Trachea (tissue), 1 donor: ENCODE measurements around a stretch of chr19.

DNA sequence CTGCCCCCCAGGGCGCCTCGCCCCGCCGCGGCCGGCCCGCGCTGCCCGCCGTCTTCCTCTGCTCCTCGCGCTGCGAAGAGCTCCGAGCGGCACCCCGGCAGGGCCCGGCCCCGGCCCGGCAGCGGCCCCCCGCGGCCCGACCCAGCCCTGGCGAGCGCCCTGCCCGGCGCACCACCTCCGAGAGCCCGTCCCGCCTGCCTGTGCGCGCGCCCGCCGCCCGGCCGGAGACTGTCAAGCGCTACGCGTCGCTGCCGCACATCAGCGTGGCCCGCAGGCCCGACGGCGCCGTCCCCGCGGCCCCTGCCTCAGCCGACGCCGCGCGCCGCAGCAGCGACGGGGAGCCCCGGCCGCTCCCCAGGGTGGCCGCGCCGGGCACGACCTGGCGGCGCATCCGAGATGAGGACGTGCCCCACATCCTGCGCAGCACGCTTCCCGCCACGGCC, 9.6 kb downstream of the C19orf25 start:
- PRO-cap, result no peak

DNA sequence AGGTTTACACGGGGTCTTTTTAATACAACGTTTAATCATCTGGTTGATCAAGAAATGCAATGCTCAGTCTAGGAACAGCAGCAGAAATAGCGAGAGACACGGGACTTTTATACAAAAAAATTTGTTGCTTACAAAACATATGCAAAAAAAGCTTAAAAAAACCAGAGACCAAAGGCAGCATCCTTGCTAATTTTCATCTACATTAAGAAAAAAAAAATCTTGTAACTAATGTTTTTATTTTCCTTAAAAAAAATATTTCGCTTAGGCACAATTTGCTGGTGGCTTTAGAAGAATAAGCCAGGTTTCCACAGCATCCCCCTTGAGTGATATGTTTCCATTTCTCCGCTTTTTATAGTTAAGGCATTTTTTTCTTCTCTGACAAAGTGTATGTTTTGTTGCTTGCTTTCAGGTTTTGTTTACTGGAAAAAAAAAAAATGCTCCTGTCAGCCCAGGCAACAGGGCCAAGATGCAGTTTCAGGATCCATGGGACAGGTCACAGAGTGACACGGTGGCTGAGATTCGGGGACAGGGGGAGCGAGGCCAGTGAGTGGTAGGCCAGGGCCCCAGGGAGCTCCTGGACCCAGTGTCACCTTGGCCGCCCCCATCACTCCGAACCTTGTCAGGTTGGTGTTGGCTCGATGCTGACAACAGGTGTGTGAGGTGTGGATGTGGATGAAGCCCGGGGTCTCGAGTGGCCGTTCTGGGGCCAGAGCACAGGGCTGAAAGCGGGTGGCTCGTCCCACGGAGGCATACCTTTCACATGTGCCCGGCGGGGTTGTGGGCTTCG, 5.9 kb upstream of the UQCR11 start:
- PRO-cap, result no peak

DNA sequence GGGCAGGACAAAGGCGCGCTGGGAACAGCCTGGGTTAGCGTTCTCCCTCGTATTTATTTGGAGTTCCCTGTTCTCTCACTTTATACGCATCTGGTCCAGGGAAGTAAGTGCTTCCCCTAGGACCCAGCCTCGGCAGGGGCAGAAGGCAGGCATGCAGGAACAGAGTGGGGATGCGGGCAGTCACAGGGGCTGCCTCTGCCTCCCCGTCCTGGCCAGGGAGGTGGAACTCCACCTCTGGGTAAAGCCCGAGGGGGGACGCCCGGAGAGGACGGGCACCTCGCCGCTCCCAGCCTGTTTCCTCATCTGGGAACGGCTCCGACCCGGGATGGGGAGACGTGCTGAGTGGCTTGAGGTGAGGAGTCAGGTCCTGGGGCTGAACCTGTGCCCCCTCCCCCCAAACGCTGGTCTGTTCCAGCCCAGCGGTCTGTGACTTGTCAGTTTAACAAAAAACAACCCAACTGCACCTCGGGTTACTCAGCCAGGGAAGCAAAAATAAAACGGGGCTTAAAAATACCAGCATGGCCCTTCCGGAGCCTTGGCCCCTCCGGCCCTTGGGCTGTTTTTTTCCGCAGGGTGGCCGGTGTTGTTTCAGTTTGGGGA, 4.2 kb downstream of the TCF3 start:
- PRO-cap, result no peak

DNA sequence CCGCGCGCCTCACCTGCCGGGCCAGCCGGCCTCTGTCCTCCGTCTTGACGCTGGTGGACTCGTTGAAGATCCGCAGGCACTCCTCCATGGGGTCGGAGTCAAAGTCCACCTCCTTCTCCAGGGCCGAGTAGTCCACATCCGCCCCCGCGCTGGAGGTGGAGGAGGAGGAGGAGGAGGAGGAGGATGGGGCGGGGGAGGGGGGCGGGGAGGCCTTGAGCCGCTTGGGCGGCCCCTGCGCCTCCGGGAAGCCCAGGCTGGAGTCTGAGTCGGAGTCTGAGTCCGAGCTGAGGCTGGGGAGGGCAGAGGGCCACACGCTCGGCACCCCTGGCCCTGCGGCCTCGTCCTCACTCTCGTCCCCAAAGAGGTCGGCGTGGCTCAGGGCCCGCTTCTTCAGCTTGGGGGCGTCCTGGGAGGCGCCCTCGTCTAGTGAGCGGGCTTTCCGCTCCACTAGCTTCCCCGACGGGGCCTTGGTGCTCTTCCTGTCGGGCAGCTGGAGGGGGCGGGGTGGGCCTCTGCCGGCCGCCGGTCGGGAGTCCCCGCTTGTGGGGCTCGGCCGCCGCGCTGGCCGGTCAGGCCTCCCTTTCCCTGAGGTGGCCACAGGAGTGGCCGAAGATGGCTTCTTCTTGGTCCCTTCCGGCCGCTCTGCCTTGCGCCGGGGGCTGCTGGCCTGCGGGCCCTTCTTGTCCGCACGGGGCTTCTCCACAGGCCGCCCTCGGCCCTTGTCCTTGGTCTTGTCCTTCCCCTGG, 15.0 kb upstream of the ATP8B3 start:
- PRO-cap, result no peak

- PRO-cap, result no peak
These were observed 7.0 kb downstream of the ABHD17A start for GRCh38 chr19:1878069-1878833.

DNA sequence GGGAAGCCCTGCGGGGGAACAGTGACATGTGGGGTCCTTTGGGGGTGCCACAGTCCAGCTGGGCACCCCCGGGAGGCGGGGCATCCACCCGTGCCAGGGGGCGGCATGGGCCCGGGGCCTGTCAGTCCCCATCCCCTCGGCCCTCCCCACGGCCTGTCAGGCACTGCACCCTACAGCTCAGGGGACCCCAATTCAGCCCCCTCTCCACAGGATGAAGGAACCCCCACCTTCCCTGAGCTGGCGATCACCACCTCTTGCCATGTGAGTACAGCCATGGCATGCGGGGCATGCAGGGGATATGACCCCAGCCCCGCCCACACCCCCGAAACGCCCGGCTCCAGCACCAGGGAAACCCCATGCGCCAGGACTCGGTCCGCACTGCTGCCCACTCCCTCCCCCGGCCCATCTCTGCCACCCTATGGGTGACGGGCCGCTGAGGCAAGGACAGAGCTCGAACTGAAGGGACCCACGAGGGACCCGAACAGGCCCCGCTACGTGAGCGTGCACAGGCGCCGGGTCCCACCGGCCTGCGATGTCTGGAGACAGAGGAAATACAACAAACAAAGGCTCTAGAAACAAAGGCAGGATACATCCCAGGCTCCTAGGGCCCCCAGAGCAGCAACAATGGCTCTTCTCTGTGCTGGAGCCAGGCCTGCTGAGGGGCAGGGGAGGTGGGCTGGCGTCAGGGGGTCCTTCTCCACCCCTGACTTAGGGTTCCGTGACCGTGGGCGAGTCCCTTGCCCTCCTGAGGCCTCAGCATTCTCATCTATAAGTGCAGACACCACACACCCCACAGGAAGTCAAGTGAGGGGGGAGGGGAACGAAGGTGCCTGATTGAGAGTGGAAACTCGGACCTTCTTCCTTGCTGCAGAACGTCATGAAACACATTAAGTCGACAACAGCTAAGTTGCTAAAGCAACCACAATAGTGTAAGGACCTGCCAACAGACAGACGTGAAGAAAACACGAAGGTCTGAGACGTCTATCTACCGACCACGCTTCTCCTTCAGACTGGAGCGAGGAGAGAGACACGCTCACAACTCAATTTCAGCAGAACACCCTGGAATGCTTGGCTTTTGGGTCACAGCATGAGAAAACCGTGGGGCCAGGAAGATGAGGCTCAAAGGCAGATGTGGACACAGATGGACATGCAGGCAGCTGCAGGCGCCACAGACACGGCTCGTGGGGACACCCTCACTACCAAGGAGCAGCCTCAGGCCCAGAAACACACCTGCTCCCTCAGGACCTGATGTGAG, 3.1 kb downstream of the ABHD17A start:
- PRO-cap, result no peak

- PRO-cap, result no peak
These were observed 1.3 kb downstream of the ABHD17A start for GRCh38 chr19:1883689-1884677.

DNA sequence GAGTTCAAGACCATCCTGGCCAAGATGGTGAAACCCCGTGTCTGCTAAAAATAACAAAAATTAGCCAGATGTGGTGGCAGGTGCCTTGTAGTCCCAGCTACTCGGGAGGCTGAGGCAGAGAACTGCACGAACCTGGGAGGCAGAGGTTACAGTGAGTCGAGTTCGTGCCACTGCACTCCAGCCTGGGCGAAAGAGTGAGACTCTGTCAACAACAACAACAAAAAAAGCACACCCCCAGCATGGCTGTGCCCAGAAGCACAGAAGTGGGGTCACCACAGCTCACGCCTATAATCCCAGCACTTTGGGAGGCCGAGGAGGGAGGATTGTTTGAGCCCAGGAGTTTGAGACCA, 21.1 kb downstream of the CSNK1G2 start:
- PRO-cap, result no peak

DNA sequence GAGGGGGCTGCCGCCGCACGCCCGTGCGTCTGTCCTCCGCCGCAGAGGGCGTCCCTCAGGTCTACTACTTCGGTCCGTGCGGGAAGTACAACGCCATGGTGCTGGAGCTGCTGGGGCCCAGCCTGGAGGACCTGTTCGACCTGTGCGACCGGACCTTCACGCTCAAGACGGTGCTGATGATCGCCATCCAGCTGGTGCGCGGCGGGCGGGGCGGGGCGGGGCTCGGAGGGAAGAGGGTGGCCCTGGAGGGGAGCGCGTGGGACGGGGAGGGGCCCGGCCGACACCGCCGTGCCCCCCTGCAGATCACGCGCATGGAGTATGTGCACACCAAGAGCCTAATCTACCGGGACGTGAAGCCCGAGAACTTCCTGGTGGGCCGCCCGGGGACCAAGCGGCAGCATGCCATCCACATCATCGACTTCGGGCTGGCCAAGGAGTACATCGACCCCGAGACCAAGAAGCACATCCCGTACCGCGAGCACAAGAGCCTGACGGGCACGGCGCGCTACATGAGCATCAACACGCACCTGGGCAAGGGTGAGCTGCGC, 36.9 kb downstream of the BTBD2 start:
- PRO-cap, result no peak

DNA sequence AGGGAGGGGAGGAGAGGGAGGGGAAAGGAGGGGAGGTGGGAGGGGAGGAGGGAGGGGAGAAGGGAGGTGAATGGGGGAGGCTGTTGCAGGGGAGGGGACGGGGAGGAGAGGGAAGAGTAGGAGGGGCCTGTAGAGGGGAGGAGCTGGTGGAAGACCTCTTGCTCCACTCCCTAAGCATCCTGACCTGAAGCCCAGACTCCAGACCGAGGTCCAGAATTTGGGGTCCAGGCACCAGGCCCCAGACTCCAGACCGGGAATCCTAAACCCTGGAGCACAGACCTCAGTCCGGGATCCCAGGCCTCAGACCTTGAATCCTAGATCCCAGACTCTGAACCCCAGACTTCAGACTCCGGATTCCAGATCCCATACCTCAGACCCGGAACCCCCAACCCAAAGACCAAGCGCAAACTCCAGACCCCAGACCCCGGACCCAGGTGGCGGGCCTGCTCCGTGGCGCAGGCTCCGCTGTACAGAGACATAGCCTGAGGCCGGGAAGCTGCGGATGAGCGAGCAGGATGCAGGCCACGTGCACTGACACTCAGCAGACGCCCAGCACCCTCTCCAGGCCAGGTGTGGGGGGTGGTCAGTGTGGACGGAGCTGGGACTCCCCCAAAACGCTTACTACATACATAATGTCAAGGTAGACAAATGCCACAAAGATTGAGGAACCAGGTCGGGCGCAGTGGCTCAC, 657 bp upstream of the BTBD2 start:
- PRO-cap, result unidirectional peak, plus-strand start at position 132 of the sequence; unidirectional peak, plus-strand start at position 201 of the sequence

DNA sequence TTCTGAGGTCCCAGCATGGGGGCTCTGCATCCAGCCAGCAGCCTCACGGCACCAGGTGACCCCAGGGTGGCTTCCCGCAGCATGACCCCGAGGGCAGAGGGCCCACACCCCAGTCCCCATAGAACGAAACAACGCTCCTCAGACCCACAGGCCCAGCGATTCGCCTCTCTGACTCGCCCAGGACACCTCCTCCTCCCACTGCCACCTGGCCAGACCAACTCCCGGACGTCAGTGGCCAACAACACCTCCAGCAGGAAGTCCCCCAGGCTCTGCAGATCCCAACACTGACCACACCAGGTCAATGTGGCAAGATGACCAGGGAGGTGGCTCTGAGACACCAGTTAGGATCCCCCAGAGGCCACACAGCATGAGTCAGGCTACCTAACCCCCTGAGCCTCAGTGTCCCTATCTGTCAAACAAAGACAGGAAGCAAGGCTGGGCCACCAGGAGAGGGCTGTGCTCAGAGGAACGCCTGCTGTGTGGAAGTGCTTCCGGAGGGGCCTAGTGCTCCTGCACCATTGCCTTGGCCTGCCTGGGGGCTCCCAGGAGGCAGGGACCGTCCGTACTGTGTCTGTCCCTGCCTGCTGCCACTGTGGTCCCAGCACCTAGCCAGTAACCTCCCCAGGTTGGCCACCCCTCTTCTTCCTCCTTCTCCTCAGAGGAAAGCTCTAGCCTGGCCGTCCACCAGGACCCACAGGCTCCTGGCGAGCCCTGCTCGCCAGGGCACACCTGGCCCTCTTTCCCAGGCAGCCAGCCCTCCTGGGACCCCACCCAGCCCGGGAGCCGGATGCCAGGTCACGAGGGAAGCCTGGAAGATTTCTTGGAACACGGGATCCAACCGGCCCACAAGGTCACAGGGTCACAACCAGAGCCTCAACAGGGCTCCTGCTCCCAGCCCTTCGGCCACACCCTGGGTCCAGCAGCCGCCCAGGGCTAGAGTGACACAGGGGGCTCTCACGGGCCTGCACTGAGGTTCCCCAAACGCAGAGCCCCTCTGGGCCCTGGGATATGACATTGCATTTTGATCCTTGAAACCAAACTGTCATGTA, 5.8 kb downstream of the MKNK2 start:
- PRO-cap, result unidirectional peak, minus-strand start at position 592 of the sequence; unidirectional peak, minus-strand start at position 657 of the sequence

- PRO-cap, result no peak
These were observed 20.6 kb downstream of the MOB3A start for GRCh38 chr19:2075512-2075905.

DNA sequence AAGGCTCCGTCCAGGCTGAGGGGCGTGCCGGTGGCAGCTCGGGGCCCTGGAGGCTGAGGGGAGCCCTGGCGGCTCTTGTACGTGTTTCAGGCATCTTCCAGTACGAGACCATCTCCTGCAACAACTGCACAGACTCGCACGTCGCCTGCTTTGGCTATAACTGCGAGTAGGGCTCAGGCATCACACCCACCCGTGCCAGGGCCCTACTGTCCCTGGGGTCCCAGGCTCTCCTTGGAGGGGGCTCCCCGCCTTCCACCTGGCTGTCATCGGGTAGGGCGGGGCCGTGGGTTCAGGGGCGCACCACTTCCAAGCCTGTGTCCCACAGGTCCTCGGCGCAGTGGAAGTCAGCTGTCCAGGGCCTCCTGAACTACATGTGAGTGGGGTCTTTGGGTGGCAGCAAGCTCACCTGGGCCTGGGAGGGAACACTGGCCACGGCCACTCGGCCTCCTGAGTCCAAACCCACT, 1.3 kb downstream of the IZUMO4 start:
- PRO-cap, result no peak

- PRO-cap, result no peak
These were observed 16.1 kb downstream of the IZUMO4 start for GRCh38 chr19:2112696-2113353.

DNA sequence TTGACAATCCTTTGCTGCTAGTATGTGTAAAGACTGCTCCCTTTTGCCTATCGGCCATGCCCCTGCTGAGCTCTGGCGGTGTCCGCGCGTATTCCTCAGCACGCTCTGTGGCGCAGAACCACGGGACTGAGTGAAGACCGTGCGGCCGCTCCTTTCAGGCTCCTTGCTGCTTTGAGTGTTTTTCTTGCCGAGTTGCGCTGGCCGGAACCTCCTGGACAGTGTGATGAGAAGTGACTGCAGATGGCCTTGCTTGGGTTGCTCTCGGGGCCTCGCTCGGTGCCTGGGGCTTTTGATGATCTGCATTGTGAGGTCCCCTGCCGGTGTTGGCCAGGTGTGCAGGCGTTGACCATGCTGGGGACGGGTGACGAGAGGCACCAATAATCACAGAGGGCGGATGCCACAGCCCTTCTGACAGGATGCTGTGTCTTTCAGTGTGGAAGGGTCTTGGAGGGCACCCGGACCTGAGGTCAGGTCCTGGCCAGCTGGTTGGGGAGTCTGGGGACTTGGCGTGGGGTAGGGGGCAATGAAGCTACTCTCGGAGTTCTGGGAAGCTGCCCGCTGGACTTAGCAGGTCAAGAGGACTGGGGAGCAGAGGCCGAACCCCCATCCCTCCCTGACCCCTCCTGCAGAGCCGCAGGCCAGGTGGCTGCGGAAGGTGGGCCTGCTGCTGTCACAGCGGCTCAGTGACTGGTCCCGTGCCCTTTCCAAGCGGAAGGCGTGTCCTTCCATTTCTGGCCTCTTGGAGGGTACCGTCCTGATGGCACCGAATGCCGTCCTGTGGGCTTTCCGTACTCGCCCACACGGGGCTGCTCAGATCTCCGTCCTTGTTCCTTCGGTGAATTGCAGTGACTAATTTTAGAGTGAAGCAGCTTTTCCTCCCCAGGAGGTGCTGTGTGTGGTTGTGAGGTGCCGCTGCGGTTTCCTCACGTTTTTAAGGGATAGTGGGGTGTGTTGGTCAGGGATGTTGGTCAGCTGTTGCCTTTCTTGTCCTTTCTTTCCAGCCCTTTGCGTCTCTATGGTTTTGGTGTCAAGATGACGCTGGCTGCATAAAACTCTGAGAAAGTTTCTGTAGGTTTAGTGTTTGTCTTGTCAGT, 20.6 kb downstream of the DOT1L start:
- PRO-cap, result no peak

DNA sequence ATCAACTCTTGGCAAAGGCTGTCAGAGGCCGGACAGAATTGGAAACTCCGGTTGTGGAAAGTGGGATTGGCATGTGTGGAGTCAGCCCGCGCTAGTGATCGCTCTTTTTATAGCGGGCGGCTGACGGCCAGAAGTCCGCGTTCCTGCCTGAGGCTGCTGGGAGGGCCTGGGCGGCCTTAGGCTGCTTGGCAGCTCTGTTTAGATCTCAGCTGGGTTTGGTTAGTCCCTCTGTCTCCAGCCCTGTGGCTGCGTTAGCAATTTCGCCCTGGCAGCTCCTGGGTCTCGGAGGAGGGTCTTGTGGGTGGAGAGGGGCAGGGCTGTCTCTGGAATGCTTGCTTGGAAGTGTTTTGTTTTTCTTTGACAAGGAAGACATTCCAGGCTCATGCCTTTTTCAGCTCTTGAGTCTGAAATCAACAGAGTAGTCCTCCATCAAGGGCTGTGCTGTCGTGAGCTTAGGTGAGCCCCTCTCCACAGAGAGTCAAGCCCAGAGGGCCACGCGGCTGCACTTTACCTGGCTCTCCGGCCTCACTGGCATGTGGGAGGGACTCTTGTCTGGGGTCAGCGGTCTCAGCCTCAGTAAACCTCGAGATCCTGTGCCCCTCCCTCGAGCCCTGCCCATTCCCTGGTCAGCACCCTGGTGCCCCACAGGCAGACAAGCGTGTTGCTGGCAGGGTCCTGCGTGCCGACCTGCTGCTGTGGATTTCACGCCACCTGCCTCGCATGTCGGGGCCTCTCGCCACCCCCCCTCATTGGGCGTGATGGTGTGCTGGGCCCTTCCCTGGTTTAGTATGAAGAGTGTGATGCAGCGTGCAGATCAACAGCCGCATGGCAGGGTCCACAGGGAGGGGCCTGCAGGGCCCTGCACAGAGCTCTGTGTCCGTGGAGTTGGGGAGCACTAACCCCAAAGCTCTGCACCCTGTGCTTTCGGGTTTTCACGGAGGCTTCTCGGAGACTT, 22.6 kb downstream of the DOT1L start:
- PRO-cap, result no peak

GRCh38 chr19:2236966-2237202, 260 bp downstream of the SF3A2 start:
- PRO-cap, result no peak

DNA sequence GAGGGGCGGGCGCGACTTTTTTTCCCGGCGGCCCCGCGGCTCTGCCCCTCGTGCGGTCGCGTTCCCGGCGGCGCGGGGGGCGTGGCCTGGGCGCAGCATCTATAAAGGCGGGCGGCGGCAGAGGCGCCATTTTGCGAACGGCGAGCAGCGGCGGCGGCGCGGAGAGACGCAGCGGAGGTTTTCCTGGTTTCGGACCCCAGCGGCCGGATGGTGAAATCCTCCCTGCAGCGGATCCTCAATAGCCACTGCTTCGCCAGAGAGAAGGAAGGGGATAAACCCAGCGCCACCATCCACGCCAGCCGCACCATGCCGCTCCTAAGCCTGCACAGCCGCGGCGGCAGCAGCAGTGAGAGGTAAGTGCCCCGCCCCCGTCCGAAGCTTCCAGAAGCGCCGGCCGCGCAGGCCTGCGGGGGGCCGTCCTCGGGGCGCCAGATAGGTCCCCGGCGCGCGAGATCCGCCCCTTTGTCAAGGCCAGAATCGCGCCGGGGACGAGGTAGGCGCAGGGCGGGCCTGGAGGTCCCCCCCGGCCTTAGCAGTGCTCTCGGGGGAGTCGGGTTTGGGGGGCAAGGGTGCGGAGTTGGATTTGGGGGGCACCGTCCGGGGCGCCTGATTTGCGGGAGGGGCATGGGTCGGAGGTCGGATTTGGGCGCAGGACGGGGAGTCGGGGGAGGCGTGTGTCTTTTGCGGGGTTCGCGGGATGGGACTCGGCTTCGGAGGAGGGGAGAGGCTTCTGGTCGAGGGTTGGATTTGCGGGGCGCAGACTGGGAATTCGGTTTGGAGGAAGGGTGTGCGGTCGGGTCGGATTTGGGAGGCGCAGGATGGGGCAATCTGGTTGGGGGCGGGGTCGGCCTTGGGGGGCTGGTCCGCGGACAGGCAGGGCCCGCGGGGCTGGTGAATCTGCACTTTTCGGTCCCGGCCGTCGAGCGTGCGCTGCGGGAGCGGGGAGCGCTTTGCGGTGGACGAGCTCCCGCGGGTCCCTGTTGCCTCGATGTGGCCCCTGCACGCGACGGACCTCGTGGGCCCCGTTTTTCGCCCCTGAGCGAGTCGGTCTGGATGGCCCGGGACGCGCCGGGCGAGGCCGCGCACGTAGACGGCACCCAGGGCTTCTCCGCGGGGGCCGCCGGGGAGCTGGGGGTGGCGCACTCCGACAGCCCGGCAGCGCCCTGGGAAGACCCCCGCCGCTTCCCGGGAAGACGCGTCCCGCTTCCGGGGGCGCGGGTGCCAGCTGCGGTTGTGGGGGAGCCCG, 12.2 kb downstream of the PEAK3 start:
- PRO-cap, result bidirectional peak, plus-strand start at position 129 of the sequence, minus-strand start outside the sequence; unidirectional peak, plus-strand start at position 435 of the sequence; unidirectional peak, plus-strand start at position 474 of the sequence; unidirectional peak, plus-strand start at position 919 of the sequence; unidirectional peak, plus-strand start at position 1,042 of the sequence

GRCh38 chr19:2272068-2272233, 10.0 kb downstream of the PEAK3 start:
- PRO-cap, result no peak

GRCh38 chr19:2293917-2294922, 12.2 kb upstream of the PEAK3 start:
- PRO-cap, result no peak